Karpas-422 (cell line): ENCODE measurements around a stretch of chr3.

DNA sequence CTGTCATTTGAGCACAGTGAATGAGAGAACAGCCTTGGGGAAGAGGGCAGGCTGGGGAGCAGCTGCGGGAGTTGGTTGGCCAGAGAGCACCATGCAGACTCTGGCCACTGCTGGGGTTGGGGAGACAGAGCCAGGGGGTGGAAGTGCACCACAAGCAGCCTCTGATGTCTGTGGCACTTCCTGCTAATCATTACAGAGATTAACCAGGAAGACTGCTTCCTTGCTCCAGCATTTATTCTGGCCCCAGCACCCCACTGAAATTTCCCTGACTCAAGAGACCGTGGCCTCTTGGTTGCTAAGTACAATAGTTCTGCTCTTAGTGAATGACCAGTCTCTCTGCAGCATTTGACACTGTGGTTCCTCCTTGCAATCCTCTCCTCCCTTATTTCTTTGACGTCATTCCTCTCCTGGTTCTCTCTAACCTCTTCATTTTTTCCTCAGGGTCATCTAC lies 224.9 kb downstream of the KALRN start:
- PRO-cap, result no peak
- RAMPAGE, long total RNA, result no peak

GRCh38 chr3:124512795-124513557 lies 217.3 kb upstream of the UMPS start:
- PRO-cap, result no peak
- RAMPAGE, long total RNA, result no peak

DNA sequence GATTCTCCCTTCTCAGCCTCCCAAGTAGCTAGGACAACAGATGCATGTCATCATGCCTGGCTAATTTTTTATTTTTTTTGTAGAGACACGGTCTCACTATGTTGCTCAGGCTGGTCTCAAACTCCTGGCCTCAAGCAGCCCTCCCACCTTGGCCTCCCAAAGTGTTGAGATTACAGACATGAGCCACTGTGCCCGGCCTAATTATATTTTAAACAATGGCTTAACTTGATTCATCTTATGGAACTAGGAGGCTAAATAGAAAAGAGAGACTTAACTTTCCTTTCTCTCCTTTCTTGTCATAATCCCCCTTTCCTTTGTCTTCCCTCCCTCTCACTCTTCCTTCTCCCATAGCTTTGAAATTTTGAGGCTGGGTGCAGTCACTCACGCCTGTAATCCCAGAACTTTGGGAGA lies 70.2 kb upstream of the UMPS start:
- PRO-cap, result no peak
- RAMPAGE, long total RNA, result no peak

DNA sequence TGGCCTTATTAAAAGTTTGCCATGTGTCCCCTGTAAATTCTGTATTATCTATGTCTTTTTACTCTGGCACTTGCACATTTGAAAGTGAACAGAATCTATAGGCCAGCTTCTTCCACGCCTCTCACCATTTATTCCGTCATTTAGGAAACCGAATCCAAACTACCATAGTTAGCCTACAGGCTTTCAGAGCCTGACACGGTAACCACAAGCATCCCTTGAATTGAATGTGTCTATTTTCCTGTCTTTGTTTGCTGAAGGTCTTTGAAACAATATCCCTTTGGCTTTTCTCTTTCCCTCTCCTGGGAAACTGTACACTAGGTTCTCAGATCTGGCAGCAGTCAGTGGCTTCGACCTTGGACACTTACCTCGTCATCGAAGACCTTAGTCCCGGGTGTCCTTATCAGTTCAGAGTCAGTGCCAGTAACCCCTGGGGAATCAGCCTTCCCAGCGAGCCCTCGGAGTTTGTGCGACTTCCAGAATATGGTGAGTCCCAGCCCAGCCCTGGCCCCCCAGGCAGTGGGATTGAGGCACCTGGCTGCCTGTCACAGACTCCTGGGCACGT lies 30.6 kb upstream of the UMPS start:
- PRO-cap, result no peak
- RAMPAGE, long total RNA, result no peak

GRCh38 chr3:124772338-124772794 lies 42.1 kb downstream of the UMPS start:
- PRO-cap, result no peak
- RAMPAGE, long total RNA, result no peak

DNA sequence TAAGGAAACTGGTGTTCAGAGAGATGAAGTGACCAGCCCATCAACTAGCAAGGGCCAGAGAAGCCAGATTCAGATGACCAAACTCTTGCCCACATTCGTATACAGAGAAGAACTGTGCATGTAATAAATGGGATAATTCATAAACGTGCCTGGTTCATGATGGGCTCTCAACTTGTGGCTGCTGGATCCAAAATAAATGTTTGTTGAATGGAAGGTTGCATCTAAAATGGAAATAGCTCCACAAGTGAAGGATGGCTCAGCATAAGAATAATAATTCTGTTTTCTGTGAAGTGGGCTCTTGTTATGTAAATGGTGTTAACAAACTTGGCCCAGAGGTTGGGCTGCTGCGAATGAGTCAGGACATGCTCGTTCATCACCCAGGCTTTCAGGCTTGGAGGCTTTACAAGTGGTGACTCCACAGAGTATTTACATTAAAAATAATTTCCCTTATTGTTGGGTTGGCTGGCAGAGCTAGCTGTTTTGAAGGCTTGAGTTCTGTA lies 60.6 kb downstream of the ITGB5 start:
- PRO-cap, result no peak
- RAMPAGE, long total RNA, result no peak

DNA sequence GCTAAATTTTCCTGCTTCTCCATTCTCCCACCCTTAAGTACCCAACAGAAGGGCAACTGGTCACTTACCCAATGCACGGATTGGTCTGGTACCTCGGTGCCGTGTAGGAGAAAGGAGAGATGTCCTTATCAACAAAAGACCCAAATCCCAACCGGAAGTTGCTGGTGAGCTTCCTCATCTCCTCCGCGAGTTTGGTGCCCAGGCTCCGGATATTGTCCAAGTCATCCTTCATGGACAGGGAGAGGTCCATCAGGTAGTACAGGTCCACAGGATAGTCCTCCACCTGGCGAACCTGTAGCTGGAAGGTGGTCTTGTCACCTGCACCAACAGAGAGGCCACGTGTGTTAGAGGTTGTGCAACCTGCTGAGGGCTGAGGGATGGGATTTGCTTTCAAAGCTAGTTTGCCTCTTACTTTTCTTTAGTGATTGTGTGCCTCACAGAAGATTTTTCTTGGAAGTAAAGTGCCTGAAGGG lies 38.9 kb downstream of the ITGB5 start:
- PRO-cap, result no peak
- RAMPAGE, long total RNA, result no peak

- PRO-cap, result no peak
- RAMPAGE, long total RNA, result no peak
Measured at GRCh38 chr3:125054455-125055215, 1.2 kb downstream of the HEG1 start.

- PRO-cap, result no peak
- RAMPAGE, long total RNA, result no peak
Measured at GRCh38 chr3:125107703-125108836, 52.3 kb upstream of the HEG1 start.

DNA sequence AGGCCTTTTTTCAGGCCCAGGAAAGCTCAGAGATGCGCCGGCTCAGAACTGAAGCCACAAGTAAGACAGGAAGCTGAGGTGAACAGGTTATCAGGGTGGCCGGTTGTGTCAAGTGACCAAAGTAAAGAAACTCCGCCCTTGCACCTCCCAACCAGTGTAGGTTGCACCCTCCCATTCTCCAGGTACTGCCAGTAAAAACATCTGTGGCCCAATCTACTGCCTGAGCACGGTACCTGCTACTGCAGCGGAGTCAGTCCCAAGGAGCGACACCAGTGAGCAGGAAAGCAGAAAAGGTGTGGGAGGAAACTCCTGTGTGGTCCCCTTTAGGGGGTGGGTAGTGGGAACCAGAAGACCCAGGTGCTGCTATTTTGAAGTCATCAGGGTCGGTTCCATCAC lies 60.0 kb upstream of the HEG1 start:
- PRO-cap, result no peak
- RAMPAGE, long total RNA, result no peak

DNA sequence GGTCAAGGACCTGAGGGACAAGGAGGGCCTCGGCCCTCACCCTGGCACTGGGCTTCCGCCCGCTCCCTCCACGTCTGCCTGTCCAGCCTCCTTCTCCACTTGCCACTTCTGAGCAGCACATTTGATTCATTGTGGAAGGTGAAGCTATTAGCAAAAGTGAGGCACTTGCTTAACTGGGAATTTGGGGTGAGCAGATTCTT lies 62.1 kb upstream of the HEG1 start:
- PRO-cap, result no peak
- RAMPAGE, long total RNA, result no peak

- PRO-cap, result unidirectional peak, plus-strand start at chr3:125120958
- RAMPAGE, long total RNA, result no peak
Measured at GRCh38 chr3:125120280-125121241, 64.8 kb upstream of the HEG1 start.

- PRO-cap, result bidirectional peak, plus-strand start at chr3:125123671, minus-strand start at chr3:125123618
- RAMPAGE, long total RNA, result start-site peak on the minus strand at chr3:125123613-125123621, 271 and 406 reads in 2 replicates
Measured at GRCh38 chr3:125123530-125123842, 67.7 kb upstream of the HEG1 start.

- PRO-cap, result no peak
- RAMPAGE, long total RNA, result no peak
Measured at GRCh38 chr3:125146143-125146642, 66.4 kb downstream of the SLC12A8 start.

GRCh38 chr3:125313263-125313765 lies 61.8 kb downstream of the ZNF148 start:
- PRO-cap, result no peak
- RAMPAGE, long total RNA, result no peak

- PRO-cap, result no peak
- RAMPAGE, long total RNA, result no peak
Measured at GRCh38 chr3:125547348-125547782, 27.4 kb upstream of the SNX4 start.

- PRO-cap, result no peak
- RAMPAGE, long total RNA, result no peak
Measured at GRCh38 chr3:125596589-125597275, 1.4 kb upstream of the OSBPL11 start.

- PRO-cap, result no peak
- RAMPAGE, long total RNA, result no peak
Measured at GRCh38 chr3:125608317-125608891, 13.1 kb upstream of the OSBPL11 start.

DNA sequence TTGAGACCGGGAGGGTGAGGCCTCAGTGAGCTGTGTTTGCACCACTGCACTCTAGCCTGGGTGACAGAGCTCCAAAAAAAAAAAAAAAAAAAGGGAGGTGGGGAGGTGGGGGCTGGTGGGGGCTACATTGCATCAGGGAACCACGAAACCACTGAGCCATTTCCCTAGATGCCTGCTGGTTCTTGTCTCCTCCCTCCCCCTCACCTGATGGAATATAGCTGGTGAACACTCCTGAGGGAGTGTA lies 39.0 kb upstream of the OSBPL11 start:
- PRO-cap, result no peak
- RAMPAGE, long total RNA, result no peak

DNA sequence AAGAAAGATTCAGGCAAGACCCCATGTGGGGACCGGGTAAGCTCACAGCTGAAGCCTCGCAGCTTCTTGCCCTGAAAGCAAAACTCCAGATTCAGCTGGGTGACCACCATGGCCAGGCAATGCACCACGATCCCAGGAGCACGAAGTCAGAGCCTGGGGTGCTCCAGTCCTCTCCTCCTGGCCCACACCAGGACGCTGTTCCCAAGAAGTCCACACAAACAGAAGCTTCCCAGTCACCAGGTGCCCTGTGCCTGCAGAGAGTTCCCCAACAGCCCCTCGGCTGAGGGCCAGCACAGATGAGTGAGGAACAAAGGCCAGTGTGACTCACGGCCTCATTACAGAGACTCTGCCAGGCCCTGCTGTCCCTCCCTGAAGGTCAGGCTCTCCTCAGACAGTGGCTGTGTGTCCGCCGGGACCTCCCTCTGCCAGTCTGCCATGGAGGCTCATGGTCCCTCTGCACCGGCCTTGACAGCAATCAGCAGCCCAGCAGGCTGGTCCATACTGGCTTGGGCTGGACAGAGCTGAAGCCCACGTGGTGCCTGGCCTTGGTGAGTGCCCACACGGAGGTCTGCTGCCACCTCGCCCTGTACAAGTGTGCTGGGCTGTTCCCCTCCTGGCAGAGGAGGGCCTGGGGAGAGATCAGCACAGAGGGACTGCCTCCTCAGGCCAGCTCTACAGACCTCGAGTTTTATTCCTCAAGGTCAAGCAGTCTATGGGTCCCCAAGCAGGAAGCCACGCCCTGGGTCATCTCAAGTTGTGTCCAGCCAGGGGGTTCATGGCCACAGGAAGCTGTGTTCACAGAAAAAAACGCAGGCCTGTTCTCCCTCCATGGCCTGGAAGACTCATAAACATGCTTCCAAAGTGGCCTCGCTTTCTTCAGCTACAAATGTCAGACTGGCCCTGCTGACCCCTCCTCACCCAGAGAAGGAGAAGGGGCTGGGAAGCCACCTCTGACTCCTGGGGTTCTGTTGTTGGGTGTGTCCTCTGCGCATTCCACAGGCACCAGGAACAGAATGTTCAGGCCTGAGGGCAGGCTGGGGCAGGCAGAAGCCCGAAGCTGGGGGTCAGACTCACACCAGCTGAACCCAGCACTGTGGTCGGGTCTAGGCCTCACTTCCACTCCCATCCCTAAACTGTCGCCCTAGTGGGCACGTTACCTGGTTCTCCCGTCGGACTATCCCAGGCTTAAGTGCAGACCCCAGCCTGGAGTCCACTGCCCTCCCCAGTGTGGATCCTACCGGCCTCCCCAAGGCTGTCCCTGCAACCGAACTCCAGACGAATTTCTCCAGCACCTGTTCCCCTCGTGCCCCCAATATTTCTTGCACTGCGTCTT lies 27.0 kb downstream of the SLC41A3 start:
- PRO-cap, result no peak
- RAMPAGE, long total RNA, result no peak